SJSA1 (cell line): ENCODE measurements around a stretch of chr5.

GRCh38 chr5:151075655-151076367 is 5.0 kb downstream of the TNIP1 start:
- RAMPAGE, long total RNA = no peak

- RAMPAGE, long total RNA = no peak
Measured at GRCh38 chr5:151096780-151097383, 16.0 kb upstream of the TNIP1 start.

GRCh38 chr5:151106291-151106826 is 25.5 kb upstream of the TNIP1 start:
- RAMPAGE, long total RNA = no peak

DNA sequence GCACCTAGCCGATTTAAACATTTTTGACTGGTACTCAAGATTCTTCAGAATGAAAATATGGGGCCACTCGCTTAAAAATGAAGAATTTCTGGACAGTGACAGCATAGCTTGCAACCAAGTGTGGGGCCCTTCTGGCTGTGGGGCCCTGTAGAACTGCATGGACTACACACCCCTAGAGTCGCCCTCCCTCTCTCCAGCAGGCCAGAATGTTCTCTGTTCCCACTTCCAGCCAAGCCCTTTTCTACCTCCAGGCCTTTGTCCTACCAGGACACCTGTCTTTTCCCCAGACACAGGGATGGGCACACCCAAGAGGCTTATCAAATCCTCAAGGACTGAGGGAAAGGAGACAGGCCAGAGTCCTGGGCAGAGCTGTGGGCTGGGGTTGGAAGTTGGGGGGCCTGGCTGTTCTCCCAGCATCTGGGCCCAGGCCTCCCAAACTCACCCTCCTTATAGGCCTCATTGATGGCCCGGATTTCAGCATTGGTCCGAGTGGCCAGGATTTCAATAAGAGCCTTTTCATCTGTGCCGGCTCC is 38.1 kb upstream of the TNIP1 start:
- RAMPAGE, long total RNA = no peak

GRCh38 chr5:151150284-151151309 is 7.0 kb downstream of the ANXA6 start:
- RAMPAGE, long total RNA = no peak

GRCh38 chr5:151255721-151256266 is 2.8 kb downstream of the GM2A start:
- RAMPAGE, long total RNA = no peak

DNA sequence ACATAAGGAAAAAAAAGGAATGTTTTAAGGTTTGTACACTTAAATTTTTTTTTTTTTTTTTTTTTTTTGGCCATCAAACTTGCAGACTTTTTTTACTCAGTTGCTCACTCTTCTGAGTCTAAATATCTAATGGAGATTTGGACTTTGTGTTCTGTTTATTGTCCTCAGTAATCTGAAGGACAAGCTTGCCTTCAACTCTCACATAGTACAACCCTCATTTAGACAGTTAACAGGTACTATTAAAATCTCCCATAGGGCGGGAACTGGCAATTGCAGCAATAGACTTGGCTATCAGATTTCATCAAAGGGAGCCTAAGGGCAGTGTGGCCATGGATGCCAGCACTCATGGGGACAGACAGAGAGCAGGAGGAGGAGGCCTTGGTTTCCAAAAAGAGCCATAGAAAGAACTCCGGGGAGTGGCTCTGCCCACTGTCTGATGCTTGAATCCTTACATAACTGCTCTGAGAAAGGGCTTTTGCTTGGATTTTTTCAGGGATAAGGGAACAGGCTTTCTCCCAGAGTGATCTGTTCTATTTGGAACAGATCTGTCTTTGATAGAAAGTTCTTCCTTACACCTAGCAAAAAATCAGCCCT is 6.7 kb downstream of the SLC36A1 start:
- RAMPAGE, long total RNA = no peak

DNA sequence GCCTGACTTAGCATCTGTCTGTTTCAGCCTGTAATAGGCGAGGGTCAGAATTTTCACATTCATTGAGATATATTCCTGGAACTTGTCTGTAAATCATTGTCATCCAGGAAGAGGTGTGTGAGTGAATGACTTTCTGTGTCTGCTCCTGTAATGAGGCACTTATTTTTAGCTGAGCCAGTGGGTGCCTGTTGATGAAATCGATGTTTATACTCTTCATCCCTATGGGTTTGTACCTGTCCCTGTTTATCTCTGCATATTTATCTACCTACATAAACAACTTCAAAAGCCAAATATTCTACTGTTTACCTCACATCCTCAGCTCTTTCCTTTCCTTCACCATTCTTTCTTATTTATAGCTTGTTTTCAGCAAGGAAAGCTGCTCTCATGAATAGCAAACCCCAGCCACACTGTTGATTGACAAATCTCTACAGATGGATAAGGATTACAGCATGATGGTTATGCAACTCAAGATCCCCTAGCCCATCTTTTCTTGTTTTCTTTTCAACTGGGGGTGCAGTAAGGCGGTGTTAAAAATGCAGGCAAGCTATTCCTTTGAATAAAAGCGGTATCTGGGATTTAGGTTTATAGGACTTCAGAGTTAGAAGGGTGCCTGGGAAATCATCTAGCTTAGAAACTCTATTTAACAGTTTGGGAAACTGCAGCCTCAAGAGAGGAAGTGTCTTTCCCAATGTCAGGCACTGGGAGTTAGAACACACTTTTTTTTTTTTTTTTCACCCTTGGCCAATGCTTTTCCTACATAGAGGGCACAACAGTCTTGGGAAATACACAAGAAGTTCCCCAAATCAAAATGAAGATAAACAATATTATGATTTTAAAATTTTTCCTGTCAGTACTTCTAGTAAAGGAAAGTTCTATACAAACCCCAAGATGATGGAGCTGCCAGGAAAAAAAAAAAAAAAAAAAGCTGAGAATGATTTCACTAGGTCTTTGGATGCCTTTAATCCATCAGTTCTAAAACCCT is 2.7 kb downstream of the SPARC start:
- RAMPAGE, long total RNA = no peak

- RAMPAGE, long total RNA = no peak
Measured at GRCh38 chr5:151693894-151694490, 7.3 kb upstream of the SPARC start.

DNA sequence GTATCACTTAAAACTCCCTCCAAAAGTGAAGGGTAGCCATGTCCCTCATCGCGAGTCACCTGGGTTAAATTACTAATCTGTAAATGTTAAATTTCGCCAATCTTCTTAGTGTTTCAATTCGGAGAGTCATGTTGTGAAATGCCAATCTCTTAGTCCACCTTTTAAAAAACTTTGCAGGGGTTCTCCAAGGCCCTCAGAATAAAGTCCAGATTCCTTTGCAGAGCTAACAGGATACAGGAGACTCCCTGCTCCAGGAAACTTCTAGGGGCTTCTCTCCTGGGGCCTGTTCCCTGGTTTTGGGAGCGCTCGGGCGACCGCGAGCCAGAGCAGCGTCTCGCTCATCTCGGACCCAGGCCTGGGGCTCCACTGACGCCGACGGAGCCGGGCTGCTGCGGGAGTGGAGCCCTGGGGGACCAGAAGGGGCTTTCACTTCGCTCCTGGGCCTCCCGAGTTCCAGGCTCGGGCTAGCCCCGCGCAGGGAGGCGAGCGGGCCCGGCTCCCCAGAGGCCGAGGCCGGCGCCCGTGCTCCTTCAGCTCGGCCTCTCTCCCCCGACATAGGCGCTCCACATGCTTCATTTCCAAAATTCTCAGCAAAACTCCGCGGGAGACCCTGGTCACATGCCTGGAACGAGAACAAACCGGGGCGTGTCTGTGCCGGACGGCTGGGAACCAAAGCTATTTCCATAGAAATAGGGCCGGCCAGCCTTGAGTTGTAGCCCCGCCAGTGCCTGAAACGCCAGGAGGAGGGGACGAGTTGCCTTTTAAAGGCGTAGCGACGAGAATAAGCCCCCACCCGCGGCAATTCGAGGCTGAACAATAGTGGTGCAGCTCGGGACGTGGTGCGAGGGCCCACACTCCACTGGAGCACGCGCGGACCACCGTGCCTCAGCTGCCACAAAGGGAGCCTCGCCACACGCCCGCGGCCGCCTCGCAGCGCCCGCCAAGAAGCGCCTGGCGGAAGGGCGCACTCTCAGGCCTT is 1.3 kb upstream of the G3BP1 start:
- RAMPAGE, long total RNA = no peak

- RAMPAGE, long total RNA = no peak
Measured at GRCh38 chr5:151771130-151771770, 504 bp upstream of the G3BP1 start.

- RAMPAGE, long total RNA = no peak
Measured at GRCh38 chr5:151773944-151774305, 2.2 kb downstream of the G3BP1 start.

DNA sequence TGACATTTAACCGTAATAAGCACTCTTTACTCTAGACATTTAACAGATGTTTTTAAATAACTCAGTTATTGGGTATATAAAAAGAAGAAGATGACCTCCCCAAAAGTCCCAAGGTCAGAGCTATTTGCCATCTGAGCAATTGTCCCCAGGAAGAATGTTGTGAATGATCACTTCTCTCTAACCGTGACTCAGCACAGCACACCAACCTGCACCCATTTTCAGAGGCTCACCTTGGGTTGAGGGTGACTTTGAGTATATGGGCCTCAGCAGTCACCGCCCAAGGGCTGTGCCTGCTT is 133.6 kb downstream of the GRIA1 start:
- RAMPAGE, long total RNA = no peak

DNA sequence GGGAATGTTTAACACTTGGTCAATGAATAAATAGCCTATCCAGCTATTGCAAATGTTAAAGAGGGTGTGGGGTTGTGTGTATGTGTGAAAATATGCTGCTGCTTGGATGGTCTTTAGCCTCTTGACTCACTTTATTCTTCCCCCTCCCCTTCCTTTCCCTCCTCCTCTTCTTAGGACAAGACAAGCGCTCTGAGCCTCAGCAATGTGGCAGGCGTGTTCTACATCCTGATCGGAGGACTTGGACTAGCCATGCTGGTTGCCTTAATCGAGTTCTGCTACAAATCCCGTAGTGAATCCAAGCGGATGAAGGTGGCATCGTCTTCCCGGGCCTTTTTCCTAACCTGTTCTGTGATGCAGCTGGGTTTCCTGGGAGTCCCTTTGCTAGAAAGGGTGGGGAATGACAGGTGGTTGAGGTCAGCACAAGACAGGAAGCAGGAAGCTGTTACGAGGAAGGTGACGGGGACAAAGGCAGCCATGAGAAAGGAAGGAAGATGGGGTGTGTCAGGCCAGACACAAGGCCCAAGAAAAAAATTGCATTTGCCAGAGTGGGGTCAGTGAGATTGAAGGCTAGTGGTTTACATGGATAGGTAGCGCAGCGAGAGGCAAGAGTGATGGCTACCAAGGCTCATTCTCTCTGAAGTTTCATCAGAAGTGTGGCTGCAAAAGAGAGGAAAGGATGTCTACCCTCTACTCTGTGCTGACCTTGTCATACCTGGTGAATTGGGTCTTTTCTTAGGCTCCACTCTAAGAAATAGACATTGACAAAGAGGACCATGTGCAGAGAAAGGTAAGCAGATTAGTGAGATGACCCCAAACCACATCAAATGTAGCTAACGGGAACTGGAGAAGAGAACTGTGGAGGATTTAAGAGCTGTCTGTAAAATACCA is 236.3 kb downstream of the FAM114A2 start:
- RAMPAGE, long total RNA = no peak

DNA sequence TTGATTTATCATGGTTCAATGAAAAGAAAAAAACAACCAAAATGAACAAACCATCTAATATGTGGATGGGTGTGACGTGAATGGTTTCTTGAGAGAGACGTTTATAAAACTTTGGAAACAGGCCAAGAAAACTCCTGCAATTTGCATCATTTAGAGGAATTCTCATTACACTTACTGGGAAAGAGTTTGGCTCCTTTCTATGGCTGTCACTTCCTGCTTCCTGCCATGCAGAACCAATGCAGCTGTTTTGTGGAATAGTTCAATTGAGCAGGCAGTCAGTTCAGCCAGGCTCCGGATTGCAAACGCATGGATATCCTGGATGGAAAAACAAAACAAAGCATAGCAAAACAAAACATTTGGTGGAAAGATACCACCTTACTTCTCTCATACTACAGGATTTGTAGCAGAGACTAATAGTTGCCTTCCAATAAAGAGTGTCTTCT is 36.6 kb downstream of the FAM114A2 start:
- RAMPAGE, long total RNA = no peak

DNA sequence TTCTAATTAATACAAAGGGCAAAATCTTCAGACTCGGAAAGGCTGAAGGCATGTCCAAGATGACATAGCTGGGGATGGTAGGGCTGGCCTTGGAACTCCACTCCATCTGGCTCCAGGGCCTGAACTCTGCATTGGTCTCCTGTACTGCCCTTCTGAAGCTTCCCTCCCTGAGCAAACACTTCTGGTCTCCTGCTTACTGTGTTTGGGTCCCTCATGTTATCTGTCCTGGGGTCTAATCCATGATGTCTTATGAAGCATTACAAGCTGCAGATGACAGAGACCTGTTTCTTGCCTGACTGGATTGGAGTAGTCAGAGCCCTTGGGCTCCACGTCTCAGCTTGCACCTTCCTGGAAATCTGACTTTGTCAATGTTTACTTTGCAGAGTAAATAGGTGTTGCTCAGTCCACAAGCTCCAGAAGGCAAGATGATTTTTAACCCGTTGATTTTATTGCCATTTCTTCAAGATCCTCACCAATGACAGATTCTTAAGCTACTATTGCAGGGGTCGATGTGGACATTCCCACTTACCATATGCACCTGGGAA is 106.2 kb downstream of the GALNT10 start:
- RAMPAGE, long total RNA = no peak

GRCh38 chr5:154371532-154372264 is 74.1 kb upstream of the SAP30L start:
- RAMPAGE, long total RNA = no peak

GRCh38 chr5:154451288-154451821 is 5.6 kb downstream of the SAP30L start:
- RAMPAGE, long total RNA = no peak

DNA sequence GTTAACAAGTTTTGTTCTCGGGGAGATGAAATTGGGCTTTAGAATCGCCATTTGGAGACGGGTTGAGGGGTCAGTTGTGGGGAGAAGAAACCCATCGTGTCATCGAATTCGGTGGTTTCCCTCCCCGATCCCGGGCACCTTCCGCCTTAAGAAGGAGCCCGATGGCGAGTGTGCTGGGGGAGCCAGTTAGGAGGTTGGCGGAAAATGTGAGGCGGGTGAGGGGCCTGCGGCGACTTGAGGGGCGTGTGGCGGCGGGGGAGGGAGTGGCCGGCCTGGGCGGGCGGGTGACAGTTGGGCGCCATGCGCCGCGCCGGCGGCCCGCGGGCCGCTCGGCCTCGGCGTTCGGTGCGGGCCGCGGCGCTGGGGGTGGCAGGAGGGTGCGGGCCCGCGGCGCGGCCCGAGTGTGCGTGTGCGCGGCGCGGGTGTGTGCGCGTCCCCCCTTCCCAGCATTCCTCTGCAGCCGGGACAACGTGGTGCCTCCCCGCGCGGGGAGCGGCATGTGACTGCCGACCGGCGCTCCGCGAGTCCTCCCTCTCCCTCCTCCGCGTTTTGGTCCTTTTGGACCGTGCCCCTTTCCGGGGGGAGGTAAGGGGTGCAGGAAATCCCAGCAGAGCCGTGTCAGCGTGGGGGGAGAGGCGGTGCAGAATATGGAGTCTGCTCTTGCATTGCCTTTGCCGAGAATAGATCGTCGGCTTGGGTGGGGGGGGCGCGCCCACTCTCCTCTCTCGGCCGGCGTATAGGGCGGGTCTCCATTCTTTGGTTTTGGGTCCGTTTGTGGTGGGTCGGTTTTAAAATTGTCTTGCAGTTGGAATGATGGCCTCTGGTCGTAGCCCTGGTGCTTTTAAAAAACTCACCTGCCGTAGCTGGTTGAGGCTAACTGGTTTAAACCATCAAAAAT is 1.8 kb downstream of the LARP1 start:
- RAMPAGE, long total RNA = no peak

- RAMPAGE, long total RNA = no peak
Measured at GRCh38 chr5:154760958-154761794, 6.0 kb downstream of the LARP1 start.